ENCODE measurements around a stretch of chr2.

GRCh38 chr2:191008840-191009182, 5.2 kb downstream of the STAT1 start:
- RRBS, result no CpG with 5 or more reads among the region's 4 CpGs

- RRBS, result no CpG with 5 or more reads among the region's 16 CpGs
Observed at GRCh38 chr2:191020737-191021557, 7.0 kb upstream of the STAT1 start.

GRCh38 chr2:191148829-191149163, 2.0 kb downstream of the STAT4 start:
- RRBS, result no CpG with 5 or more reads among the region's 2 CpGs

GRCh38 chr2:191264745-191265145, 19.5 kb downstream of the MYO1B start:
- RRBS, result no CpG with 5 or more reads among the region's 3 CpGs

- RRBS, result no CpG with 5 or more reads among the region's 5 CpGs
Observed at GRCh38 chr2:191370086-191371024, 125.2 kb downstream of the MYO1B start.

GRCh38 chr2:191617360-191618055, 60.4 kb upstream of the NABP1 start:
- RRBS, result no CpG with 5 or more reads among the region's 5 CpGs

DNA sequence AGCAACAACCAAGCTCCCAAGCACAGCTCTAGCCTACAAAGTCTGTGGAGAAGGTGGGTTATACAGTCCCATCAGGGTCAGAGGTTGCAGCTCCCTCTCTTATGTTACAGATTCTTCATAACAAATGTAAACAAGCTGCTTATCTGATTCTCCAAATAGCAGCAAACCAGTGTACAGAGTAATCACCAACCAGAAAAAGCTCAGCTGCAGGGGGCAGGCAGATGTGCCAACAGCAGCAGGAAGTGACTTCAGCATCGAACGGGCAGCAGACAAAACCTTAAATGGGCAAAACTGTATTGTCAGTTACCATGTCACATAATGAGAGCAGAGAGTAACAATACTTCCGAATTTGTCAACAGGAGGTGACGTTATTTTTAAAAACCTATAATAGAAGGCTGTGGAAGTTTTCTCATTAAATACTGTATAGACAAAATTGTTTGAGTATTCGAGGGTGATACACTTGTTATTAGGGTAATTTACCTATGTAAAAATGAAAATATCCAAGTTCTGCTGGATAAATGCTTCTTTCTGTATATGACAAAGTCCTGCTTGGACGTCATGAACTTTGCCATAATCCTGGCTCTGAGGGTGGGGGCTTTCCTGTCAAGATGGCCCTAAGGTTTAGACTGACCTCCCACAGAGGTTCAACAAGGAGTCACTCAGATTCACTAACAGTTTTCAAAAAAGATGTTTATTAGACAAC, 52.7 kb upstream of the NABP1 start:
- RRBS, result no CpG with 5 or more reads among the region's 6 CpGs

DNA sequence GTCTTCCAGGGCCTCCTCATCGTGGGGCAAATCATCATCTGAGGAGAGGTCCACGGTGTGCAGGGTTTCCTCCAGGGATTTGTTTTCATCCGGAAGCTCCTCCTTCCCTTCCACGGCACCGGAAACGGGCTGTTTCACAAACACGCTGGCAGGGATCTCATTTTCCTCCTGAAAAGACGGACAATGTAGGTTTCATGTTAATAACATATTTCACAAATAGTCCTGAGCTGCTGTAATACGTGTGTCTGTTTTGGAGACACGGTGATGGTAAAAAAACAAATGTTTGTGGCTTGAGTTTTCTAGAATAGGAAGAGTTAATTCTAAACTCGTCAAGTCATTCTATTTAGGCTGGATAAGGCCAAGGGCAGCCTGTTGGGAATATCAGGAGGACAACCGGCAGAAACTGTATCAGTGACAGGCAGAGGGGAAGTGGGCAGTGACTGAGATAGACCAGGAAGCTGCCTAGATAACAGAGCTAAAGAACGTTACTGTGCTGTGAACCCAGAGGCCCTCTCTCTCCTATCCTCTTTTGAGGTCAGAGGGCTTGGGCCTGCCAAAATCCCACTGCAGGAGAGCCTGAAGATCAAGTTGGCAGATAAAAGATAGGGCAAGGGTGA, 10.2 kb downstream of the CAVIN2 start:
- RRBS, result no CpG with 5 or more reads among the region's 13 CpGs

DNA sequence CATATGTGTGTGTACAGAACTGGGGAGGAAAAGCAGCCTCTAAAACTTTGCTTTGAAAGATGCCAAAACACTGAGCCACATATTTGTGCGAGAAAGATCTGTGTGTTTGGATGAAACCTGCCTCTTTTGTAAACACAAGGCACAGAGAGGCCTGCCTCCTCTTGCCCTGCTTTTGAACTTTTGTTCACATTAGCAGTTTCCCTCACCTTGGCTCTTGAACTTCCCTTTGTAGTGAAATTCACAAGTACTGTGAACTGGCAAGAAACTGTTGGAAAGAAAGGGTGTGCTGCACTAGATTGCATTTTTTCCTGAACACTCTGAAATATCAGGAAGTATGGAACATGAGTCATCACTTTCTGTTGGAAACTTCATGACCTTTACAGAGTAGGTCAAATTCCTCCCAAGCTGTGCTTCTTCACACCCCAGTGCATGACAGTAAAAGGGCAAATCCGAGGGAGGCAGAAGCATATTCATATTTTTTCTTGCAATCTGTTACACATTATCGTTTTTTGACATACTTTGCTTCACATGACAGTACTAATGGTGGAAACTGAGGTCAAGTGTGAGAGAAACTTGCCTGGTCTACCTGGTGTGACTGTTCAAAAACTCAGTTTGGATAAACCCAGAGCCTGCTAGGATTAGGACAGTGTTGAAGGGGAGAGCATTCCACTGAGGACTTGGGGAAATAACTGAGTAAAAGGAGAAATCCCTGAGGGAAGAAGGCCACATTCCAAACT, 20.1 kb upstream of the CAVIN2 start:
- RRBS, result no CpG with 5 or more reads among the region's 3 CpGs

GRCh38 chr2:191963512-191963711, 116.5 kb upstream of the CAVIN2 start:
- RRBS, result no CpG with 5 or more reads among the region's 1 CpG

DNA sequence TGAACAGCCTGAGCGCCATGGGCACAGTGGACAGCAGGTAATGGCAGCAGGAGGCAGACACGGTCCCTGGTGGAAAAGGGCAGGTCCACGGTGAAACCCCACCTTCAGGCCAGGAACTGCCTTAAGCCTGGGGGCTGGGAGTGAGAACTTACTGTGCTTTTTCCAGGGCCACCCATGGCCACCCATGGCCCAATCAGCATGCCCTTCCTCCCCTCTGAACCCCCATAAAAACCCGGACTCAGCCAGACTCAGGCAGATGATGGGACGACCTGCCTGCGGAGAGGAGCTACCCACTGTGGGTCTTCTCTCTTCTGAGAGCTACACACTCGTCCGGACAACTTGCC, 633.5 kb upstream of the TMEFF2 start:
- RRBS, result 28% methylated on average over 4 of the region's 8 CpGs

GRCh38 chr2:194606640-194606839, 1050.5 kb upstream of the SLC39A10 start:
- RRBS, result no CpG with 5 or more reads among the region's 2 CpGs

DNA sequence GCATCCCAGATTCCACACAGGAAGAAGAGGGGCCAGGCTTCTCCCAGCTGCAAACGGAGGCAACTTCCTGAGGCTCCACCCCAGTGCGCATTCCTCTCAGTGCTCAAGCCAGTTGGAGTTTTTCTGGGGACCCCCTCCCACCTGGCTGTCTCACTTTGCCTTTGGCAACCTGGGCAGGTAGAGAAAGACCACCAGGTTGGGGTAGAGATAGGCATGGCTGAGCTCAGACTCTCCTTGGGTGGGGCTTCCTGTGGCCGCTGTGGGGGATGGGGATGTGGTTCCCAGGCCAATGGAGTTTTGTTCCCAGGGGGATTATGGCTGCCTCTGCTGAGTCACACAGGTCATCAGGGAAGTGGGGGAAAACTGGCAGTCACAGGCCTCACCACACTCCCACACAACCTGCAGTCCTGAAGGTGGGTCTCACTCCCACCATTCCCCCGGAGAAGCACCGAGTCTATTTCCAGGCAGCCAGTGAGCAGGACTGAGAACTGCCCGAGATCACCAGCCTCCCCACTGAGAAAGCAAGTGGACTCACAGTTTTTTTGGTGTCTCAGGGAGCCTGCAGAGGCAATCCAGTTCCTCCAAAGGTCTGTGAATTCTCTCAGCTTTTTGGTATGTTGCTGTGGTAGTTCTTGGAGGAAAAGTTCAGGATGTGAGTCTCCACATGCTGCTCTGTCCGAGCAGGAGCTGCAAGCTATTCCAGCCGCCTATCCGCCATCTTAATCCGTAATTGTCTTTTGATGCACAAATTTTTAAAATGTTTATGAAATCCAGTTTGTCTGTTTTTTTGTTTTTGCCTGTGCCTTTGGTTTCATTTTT, 38.2 kb downstream of the SLC39A10 start:
- RRBS, result no CpG with 5 or more reads among the region's 10 CpGs

- RRBS, result no CpG with 5 or more reads among the region's 2 CpGs
Observed at GRCh38 chr2:196077288-196077699, 8.7 kb upstream of the DNAH7 start.

DNA sequence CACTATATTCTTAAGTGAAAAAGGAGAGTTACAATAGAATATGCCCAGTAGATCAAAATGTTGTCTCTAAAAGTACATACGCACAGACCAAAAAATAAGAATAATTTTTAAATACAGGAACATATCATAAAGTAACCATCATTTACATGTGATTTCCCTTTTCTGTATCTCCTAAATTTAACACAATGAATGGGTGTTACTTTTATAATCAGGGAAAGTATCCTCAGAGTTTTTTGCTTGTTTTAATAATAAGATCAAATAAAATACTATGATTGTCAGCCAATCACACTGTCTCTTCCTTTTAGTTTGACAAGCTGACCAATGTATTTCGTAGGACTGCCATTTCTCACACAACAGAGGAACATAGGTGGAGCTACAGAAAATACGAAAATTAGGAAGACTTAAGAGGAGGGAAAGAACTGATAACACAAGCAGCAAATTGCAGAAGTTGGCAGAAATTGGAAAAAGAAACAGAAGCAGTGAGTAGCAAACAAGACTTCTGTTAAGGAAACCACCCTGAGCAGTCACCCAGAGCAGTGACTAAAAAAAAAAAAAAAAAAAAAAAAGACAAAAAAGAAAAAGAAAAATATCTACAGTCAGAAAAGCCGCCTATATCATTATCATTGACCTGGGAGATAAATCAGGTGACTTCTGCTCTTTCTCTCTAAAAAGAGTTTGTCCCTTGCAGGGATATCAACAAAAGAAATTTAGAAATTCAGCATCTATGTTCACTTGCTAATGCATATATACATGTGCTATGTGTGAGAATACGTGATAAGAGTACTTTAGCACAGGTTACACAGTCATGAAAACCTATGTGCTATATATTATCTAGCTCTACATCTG, 21.5 kb downstream of the STK17B start:
- RRBS, result no CpG with 5 or more reads among the region's 5 CpGs

- RRBS, result no CpG with 5 or more reads among the region's 2 CpGs
Observed at GRCh38 chr2:196172495-196172948, 1.1 kb upstream of the STK17B start.

DNA sequence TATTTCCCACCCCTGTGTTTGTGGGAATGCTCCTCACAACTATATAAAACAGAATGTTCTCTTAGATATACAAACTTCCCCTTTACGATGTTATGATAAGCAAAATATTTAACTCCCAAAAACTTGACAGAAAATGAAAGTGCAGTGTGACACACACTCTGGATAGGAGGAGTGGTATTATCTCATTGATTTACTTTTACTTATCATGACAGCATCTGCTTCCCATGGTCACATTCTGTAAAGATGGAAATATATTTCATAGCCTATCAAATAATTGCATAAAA, 96.6 kb upstream of the STK17B start:
- RRBS, result no CpG with 5 or more reads among the region's 1 CpG

- RRBS, result no CpG with 5 or more reads among the region's 11 CpGs
Observed at GRCh38 chr2:197179893-197180562, 130.6 kb downstream of the ANKRD44 start.

DNA sequence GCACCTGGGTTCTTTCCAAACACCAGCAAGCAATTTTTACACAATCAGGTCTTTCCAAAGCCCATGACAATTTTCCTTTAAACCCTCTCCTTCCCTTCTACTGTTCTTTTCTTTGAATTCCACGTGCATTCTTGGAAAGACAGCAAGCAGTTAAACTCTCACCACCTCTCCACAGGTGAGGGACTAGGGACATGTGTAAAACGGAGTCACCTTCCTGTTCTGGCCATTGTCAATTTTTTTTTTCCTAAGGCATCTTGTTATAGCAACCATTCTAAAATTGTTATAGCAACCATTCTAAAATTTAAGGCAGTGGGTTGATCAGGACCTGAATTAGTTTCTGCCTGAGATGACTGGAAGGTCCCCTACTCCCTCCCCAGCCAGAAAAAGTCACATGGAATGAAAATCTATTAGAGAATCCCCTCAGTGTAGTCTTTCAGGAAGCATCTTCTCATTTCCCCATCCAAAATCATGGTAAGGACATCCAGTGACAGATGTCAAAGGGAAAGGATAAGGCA, 113.8 kb downstream of the ANKRD44 start:
- RRBS, result no CpG with 5 or more reads among the region's 2 CpGs